HepG2 (cell line): ENCODE data around the gene SLITRK1.

DNA sequence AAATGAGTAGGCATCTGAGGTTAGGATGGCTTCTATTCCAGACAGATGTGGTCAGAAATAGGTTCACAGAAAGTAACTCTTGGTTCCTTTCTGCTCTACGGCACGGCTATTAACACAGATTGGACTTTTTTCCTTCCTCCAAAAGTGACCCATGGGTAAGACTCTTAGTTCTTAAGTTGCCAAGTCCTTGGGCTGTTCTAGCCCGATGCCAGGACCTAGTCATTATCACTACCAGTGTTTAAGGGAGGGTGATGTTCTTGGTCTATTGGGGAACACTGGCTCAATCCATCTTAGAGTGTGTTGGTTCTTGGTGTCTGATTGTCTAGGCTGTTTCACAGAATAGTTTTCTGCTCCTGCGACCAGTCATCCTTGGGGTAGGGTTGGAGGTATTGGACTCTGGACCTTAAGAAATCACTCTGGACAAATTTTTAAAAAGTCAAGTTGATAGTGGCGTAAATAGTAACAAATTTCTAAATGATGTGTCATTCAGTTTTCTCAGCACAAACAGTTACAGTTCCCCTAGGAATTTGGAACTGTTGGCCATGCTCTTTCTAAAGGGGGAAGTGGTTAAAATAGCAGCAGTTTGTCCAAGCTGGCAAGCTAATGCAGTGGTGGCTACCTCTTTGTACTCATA, 60.2 kb upstream of the MYCBP2 start:
- RRBS, 2 experiments, result no CpG with 5 or more reads among the region's 5 CpGs
CAGE:
- cytosol, long polyA minus RNA, result no peak
- cytosol, long polyA plus RNA, result no peak
- long polyA plus RNA, result no peak
- nucleus, long polyA minus RNA, result no peak
- nucleus, long polyA plus RNA, result no peak

DNA sequence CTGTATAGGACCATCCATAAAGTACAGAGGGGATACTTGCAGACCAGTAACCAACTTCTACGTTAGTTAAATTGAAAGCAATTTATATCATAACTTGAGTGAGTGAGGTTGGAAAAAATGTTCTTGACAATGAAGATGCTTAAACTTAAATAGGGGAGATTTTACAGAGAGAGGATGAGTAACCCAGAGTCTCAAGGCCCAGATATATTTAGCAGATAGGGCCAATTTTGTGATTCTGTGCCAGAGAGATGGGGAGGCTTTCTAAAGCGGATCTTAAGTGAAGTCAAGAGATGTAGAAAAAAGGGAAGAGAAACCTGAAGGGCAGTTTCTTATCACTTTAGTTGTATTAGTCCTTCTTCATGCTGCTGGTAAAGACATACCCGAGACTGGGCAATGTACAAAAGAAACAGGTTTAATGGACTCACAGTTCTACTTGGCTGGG, 102.3 kb upstream of the MYCBP2 start:
- RRBS, 2 experiments, result no CpG with 5 or more reads among the region's 3 CpGs
CAGE:
- cytosol, long polyA minus RNA, result no peak
- cytosol, long polyA plus RNA, result no peak
- long polyA plus RNA, result no peak
- nucleus, long polyA minus RNA, result no peak
- nucleus, long polyA plus RNA, result no peak

DNA sequence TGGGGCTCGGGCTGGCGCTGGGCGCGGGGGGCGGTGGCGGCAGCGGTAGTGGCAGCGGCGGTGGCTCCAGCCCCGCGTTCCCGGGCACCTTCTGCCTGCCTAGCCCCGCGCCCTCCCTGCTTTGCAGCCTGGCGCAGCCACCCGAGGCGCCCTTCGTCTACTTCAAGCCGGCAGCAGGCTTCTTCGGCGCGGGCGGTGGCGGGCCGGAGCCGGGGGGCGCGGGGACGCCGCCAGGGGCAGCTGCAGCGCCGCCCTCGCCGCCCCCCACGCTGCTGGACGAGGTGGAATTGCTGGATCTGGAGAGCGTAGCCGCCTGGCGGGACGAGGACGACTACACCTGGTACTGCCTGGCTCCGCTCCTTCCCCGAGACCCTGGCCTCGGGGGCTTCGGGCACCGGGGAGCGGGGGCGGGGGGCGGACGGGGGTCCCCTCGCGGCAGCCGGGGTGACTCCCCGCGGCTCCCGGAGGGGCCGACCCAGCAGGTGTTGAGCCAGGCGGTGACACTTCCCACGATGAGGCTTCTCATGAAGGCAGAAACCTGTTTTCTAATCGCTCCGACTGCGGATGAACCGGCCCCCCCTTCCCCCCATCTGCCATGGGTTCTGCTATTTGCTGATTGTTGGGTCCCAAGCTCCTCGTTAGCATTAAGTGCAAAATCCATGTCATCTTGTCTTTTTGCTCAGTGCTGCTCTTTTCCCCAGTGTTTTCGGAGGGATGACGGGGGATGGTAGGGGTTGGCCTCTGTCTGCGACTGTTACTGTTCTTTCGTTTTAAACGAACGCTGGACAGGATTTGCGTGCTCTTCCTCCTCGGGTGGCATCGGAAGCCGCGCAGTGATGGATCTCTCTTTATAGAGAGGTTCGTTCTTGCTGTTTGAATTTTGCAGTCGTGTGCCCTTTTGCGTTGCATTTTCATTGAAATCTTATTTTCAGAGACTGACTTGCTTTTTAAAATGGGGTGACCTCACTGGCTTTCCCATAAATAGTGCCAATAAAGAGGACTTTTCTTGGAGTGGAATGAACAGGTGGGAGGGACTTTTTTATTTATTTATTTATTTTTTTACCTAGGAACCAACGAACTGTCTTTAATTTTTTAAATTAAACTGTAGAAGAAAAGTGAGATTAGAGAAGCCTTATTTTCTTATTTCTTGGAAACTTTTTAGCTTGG, 1.1 kb downstream of the SLAIN1 start:
- RRBS, 2 experiments, result 3 to 4% methylated on average over 28 of the region's 79 CpGs
CAGE:
- cytosol, long polyA minus RNA, result no peak
- cytosol, long polyA plus RNA, result no peak
- long polyA plus RNA, result no peak
- nucleus, long polyA minus RNA, result no peak
- nucleus, long polyA plus RNA, result no peak

- RRBS, 2 experiments, result no CpG with 5 or more reads among the region's 2 CpGs
CAGE:
- cytosol, long polyA minus RNA, result no peak
- cytosol, long polyA plus RNA, result no peak
- long polyA plus RNA, result no peak
- nucleus, long polyA minus RNA, result no peak
- nucleus, long polyA plus RNA, result no peak
Observed at GRCh38 chr13:77853904-77854126, 64.8 kb downstream of the EDNRB start.

GRCh38 chr13:77917371-77918020, 1.1 kb downstream of the EDNRB start:
- RRBS, 2 experiments, result no CpG with 5 or more reads among the region's 1 CpG
CAGE:
- cytosol, long polyA minus RNA, result no peak
- cytosol, long polyA plus RNA, result no peak
- long polyA plus RNA, result no peak
- nucleus, long polyA minus RNA, result no peak
- nucleus, long polyA plus RNA, result no peak

DNA sequence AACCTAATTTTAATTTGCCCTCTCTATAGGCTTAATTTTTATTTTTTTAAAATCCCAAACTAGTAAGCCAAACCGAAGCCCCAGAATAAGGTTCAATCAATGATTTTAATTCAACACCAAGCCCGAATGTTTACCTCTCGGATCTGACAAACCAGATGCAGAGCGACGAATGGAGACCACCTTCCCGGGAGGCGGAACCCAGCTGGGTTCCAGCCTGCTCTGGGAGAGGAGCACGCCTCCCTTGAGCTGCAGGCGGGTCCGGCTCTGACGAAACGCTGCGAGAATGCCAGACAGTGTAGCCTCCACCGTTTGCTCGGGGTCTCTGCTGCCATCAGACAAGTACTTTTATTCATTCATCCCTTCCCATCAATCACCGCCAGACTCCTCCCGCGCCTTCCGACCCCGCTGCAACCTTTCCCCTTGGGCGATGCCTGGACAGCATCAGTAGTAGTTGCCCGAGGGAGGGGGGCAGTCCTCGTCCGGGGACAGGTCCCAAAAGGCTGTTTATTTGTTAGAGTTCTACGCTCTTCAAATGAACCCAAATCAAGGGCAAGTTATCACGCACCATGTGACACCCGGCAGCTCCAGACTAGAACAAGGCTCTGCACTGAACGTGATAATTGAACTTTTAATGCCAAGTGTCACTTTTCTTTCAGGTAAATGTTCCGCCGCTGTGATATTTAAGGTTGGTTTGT, 779 bp upstream of the EDNRB start:
- RRBS, 2 experiments, result 43 to 48% methylated on average over 8 of the region's 30 CpGs
CAGE:
- cytosol, long polyA minus RNA, result no peak
- cytosol, long polyA plus RNA, result no peak
- long polyA plus RNA, result no peak
- nucleus, long polyA minus RNA, result no peak
- nucleus, long polyA plus RNA, result no peak

GRCh38 chr13:79361176-79361832, 44.8 kb downstream of the RBM26 start:
- RRBS, 2 experiments, result no CpG with 5 or more reads among the region's 4 CpGs
CAGE:
- cytosol, long polyA minus RNA, result no peak
- cytosol, long polyA plus RNA, result no peak
- long polyA plus RNA, result no peak
- nucleus, long polyA minus RNA, result no peak
- nucleus, long polyA plus RNA, result no peak

DNA sequence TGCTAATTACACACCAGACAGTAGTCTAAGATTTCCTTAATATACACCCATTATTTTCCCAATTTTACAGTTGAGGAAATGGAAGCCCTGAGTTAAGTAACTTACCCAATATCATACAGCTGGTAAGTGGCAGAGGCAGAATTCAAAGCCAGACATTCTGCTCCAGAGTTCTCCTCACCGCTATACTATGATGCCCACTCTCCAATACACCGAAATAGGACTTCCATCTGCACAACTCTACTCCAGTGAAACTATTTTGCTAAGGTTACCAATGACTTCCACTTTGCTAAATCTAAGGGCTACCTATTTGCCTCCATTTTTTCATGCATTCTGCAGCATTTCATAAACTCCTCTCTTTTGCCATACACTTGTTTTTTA, 2.5 kb downstream of the RBM26 start:
- RRBS, 2 experiments, result no CpG with 5 or more reads among the region's 2 CpGs
CAGE:
- cytosol, long polyA minus RNA, result start-site peak on the minus strand centred at position 249 of the sequence, 50 bp wide, 6 reads
- cytosol, long polyA plus RNA, result no peak
- long polyA plus RNA, result no peak
- nucleus, long polyA minus RNA, result no peak
- nucleus, long polyA plus RNA, result no peak

GRCh38 chr13:79483035-79483517, 2.1 kb downstream of the NDFIP2 start:
- RRBS, 2 experiments, result no CpG with 5 or more reads among the region's 4 CpGs
CAGE:
- cytosol, long polyA minus RNA, result no peak
- cytosol, long polyA plus RNA, result no peak
- long polyA plus RNA, result no peak
- nucleus, long polyA minus RNA, result no peak
- nucleus, long polyA plus RNA, result no peak

GRCh38 chr13:79776438-79777057, 295.6 kb downstream of the NDFIP2 start:
- RRBS, 2 experiments, result no CpG with 5 or more reads among the region's 2 CpGs
CAGE:
- cytosol, long polyA minus RNA, result no peak
- cytosol, long polyA plus RNA, result no peak
- long polyA plus RNA, result no peak
- nucleus, long polyA minus RNA, result no peak
- nucleus, long polyA plus RNA, result no peak

DNA sequence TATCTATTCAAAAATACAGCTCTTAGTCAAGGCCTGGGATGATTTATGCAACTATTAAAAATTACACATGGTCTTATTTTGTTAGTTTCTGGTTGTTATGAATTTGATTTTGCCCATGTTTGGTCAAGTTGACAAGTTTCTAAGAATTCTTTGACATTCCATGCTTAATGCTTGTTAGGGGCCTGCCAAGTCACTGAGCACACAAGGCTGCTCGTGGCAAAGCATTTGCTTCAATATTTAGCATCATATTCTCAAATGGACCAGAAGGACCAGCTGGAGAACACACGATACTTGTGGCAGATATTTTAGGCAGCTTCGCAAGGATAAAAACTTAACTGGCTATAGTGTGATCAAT, 155.7 kb upstream of the SPRY2 start:
- RRBS, 2 experiments, result no CpG with 5 or more reads among the region's 3 CpGs
CAGE:
- cytosol, long polyA minus RNA, result no peak
- cytosol, long polyA plus RNA, result no peak
- long polyA plus RNA, result no peak
- nucleus, long polyA minus RNA, result no peak
- nucleus, long polyA plus RNA, result no peak

- RRBS, 2 experiments, result no CpG with 5 or more reads among the region's 13 CpGs
CAGE:
- cytosol, long polyA minus RNA, result no peak
- cytosol, long polyA plus RNA, result no peak
- long polyA plus RNA, result no peak
- nucleus, long polyA minus RNA, result no peak
- nucleus, long polyA plus RNA, result no peak
Observed at GRCh38 chr13:83882258-83882566, at the start of gene SLITRK1. Gene SLITRK1, minus strand, starts transcription at chr13:83882474.

DNA sequence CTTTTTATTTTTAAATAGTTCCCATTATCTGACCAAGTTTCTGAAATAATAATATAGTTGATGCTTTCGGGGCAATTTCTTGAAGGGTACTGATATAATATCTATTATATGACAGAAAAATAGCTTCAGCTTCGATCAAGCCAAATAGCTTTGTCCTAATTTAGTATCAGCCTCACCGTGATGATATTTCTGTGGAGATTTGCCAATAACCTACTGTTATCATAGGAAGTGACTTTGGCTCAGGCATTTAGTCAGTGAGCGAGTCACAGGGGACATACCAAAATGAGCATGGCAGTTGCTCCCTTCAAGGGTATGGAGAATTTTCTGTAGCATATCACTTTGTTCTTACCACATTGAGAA, 767.5 kb upstream of the SLITRK1 start:
- RRBS, 2 experiments, result no CpG with 5 or more reads among the region's 4 CpGs
CAGE:
- cytosol, long polyA minus RNA, result no peak
- cytosol, long polyA plus RNA, result no peak
- long polyA plus RNA, result no peak
- nucleus, long polyA minus RNA, result no peak
- nucleus, long polyA plus RNA, result no peak

DNA sequence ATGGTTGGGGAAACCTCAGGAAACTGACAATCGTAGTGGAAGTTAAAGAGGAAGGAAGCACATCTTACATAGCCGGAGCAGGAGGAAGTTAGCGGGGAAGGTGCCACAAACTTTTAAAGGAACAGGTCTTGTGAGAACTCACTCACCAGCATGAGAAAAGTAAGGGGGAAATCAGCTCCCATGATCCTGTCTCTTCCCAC, 315.8 kb downstream of the SLITRK6 start:
- RRBS, 2 experiments, result no CpG with 5 or more reads among the region's 3 CpGs
CAGE:
- cytosol, long polyA minus RNA, result no peak
- cytosol, long polyA plus RNA, result no peak
- long polyA plus RNA, result no peak
- nucleus, long polyA minus RNA, result no peak
- nucleus, long polyA plus RNA, result no peak

- RRBS, 2 experiments, result 3 to 20% methylated on average over 20 to 29 of the region's 76 CpGs
CAGE:
- cytosol, long polyA minus RNA, result no peak
- cytosol, long polyA plus RNA, result no peak
- long polyA plus RNA, result no peak
- nucleus, long polyA minus RNA, result no peak
- nucleus, long polyA plus RNA, result no peak
Observed at GRCh38 chr13:87677220-87678197, 6.3 kb downstream of the SLITRK5 start.

DNA sequence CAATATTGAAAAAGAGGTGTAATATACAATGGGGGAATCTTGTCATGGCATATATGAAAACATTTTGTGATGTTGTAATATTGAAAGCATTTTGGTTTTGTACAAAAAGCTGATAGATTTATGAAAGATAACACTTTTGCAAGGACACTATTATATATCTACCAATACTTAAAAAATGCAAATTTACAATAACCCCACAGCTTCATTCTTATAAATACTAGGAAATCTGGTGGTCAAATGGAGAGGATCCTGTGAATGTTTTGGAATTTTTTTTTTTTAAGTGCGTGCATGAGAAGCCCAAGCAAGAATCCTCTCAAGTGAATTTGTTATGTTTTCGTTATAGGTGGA, 1263.0 kb downstream of the SLITRK5 start:
- RRBS, 2 experiments, result no CpG with 5 or more reads among the region's 2 CpGs
CAGE:
- cytosol, long polyA minus RNA, result no peak
- cytosol, long polyA plus RNA, result no peak
- long polyA plus RNA, result no peak
- nucleus, long polyA minus RNA, result no peak
- nucleus, long polyA plus RNA, result no peak

DNA sequence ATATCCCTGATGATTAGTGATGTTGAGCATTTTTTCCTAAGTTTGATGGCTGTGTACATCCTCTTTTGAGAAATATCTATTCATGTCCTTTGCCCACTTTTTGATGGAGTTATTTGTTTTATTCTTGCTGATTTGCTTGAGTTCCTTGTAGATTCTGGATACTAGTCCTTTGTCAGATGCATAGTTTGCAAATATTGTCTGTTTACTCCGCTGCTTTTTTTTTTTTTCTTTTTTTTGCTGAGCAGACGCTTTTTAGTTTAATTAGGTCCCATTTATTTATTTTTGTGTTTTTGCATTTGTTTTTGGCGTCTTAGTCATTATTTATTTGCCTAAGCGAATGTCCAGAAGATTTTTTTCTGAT, 114.9 kb downstream of the GPC6 start:
- RRBS, 2 experiments, result no CpG with 5 or more reads among the region's 4 CpGs
CAGE:
- cytosol, long polyA minus RNA, result no peak
- cytosol, long polyA plus RNA, result no peak
- long polyA plus RNA, result no peak
- nucleus, long polyA minus RNA, result no peak
- nucleus, long polyA plus RNA, result no peak

GRCh38 chr13:93361594-93362450, 135.2 kb downstream of the GPC6 start:
- RRBS, 2 experiments, result no CpG with 5 or more reads among the region's 3 CpGs
CAGE:
- cytosol, long polyA minus RNA, result no peak
- cytosol, long polyA plus RNA, result no peak
- long polyA plus RNA, result no peak
- nucleus, long polyA minus RNA, result no peak
- nucleus, long polyA plus RNA, result no peak

DNA sequence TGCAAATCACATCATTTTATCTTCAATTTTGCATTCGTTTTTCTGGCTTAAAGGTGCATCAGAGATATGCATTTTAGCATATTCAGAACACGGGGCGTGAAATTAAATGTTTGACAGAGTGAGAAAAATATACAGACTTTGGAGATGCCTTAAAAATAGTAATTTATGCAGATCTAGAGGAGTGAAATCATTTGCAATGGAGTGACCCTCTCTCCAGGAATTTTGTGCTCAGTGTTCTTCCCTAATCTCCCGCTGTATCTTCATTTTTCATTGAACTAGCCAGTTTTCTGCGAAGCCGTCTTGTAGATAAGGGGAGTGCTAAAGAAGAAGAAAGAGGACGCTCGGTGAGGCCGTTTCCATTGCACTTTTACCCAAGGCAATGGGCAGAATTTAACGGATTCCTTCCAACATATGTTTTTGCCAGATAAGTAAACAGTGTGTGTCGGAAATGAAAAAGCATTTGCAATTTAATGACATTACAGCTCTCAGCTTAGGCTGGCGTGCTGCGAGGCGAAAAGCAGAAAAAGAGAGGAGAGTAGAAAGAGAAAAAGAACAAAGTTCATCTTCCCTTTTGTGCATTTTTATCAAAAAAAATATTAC, 50.1 kb downstream of the SOX21 start:
- RRBS, 2 experiments, result no CpG with 5 or more reads among the region's 14 CpGs
CAGE:
- cytosol, long polyA minus RNA, result no peak
- cytosol, long polyA plus RNA, result no peak
- long polyA plus RNA, result no peak
- nucleus, long polyA minus RNA, result no peak
- nucleus, long polyA plus RNA, result no peak

DNA sequence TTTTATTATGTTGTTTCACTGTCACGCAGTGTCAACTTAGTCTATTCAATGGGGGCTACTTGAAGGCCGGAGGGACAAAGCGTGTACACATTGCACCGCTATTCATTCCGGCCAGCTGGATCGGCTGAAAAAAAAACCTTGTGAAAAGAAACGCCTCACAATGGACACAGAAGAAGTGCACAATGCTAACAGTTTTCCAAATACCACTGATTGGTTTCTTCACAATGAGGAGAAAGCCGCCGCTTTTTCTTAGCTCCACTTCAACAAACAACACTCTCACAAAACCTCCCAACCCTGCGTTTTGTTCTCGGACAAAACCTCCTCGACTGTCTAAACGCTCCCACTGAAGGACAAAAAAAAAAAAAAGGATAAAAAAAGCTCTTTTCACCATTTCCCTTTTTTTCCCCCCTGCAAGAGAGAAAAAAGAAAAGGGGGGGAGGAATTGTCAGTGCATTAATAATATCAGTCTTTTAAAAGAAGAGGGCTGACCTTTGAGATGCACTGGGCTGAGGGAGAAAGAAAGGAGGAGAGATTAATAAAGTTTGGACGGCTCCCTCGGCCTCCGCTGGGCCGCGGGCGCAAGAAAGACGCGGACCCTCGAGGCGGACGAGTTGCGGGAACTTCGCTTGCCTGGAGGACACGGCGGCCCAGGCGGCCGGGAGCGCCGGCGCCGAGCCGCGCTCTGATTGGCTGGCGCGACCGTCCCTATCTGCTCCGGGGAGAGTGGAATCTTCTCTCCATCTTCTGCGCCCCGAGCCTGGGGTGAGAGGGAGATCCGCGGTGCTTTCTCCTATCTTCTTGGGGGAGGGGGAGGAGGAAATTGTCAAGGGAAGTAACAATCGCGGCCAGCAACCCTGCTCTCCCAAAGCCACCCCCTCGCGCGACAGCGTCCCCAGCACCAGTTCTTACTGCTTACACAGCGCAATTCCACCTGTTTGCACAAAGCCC, 5.2 kb downstream of the SOX21 start:
- RRBS, 2 experiments, result 41 to 49% methylated on average over 9 to 12 of the region's 51 CpGs
CAGE:
- cytosol, long polyA minus RNA, result no peak
- cytosol, long polyA plus RNA, result no peak
- long polyA plus RNA, result no peak
- nucleus, long polyA minus RNA, result no peak
- nucleus, long polyA plus RNA, result no peak